Mesenchymal stem cell of Wharton's jelly (primary cell): Measurements from ENCODE around the gene CEP72.

DNA sequence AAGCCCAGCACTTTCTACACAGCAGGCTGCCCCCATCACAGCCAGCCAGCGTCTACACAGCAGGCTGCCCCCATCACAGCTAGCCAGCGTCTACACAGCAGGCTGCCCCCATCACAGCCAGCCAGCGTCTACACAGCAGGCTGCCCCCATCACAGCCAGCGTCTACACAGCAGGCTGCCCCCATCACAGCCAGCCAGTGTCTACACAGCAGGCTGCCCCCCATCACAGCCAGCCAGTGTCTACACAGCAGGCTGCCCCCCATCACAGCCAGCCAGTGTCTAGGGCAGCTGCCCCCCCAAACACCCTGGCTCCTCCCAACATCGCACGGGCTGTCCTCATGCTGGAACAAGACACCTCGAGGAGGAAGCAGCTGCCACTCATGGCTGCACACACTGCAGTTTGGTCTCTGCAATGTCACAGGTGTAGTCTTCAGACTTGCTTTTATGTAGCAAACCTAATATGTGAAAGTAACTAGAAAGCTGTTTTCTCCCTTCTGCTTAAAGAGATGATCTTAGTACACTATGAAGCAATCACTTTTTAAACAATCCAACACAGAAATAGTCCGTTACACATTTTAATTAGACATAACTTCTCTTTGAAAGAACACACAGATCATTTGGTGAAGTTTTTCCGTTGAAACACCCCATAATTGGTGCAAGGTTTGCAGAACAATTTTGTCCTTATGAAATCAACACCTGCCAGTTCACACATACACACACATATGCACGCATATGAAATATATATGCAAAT lies 9.7 kb downstream of the LRRC14B start:
- CAGE, long polyA plus RNA: no peak

GRCh38 chr5:206850-207731 lies 10.9 kb downstream of the CCDC127 start:
- CAGE, long polyA plus RNA: no peak

DNA sequence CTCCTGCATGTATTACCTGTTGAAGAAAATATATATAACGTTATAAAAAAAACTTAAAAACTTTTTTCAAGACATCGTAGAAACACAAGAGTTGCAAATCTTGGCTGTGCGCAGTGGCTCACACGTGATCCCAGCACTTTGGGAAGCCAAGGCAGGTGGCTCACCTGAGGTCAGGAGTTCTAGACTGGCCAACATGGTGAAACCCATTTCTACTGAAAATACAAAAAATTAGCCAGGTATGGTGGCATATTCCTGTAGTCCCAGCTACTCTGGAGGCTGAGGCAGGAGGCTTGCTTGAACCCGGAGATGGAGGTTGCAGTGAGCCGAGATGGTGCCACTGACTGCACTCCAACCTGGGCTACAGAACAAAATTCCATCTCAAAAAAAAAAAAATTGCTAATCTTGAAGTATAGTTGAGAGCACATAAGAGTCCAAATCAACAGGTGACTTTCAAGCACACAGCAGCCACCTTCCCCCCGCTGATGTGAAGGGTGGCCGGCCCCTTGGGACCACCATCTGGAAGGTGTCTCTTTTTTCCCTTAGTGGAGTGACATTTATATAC lies 21.1 kb downstream of the SDHA start:
- CAGE, long polyA plus RNA: no peak

GRCh38 chr5:243267-244415 lies 25.5 kb downstream of the SDHA start:
- CAGE, long polyA plus RNA: no peak

DNA sequence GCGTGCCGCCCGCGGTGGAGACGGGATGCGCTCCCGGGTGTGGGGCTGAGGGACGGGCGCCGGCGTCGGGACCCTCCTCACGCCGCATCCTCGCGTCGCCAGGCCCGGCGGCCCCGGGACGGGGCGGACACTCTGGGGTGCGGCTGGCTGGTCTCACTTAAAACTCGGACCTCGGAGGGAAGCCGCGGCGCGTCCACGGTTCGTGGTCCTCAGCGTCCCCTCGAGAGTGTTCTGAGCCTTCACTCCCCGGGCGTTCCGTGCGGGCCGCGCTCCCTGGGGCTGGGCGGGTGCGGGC lies 287 bp downstream of the AHRR start:
- CAGE, long polyA plus RNA: no peak

GRCh38 chr5:538947-539706 lies 14.9 kb upstream of the SLC9A3 start:
- CAGE, long polyA plus RNA: no peak

- CAGE, long polyA plus RNA: no peak
These were observed at the start of gene CEP72 for GRCh38 chr5:611960-612975. CEP72 (plus strand) TSS chr5:612340.

- CAGE, long polyA plus RNA: no peak
These were observed 7.9 kb downstream of the CEP72 start for GRCh38 chr5:620033-620475.

GRCh38 chr5:663545-664216 lies 29.5 kb downstream of the TPPP start:
- CAGE, long polyA plus RNA: no peak

GRCh38 chr5:683566-683910 lies 9.6 kb downstream of the TPPP start:
- CAGE, long polyA plus RNA: no peak

- CAGE, long polyA plus RNA: no peak
These were observed 567 bp downstream of the TPPP start for GRCh38 chr5:692453-693116.

DNA sequence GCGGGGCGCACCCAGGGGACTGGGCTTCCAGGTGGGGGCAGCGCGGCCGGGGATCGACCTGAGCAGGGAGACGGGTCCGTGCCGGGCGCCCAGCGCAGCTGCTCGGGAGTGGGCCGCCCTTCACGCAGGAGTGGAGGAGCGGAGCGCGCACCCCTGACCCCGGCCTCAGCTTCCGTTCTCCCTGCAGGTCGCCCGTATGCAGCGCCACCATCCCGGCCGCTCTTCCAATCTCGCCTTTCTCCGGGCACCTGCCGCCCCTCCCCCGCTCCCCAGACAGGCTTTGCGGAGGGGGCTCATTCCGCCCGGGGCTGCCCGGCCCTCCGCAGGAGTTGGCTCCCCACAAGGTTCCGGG lies 718 bp upstream of the TPPP start:
- CAGE, long polyA plus RNA: no peak

DNA sequence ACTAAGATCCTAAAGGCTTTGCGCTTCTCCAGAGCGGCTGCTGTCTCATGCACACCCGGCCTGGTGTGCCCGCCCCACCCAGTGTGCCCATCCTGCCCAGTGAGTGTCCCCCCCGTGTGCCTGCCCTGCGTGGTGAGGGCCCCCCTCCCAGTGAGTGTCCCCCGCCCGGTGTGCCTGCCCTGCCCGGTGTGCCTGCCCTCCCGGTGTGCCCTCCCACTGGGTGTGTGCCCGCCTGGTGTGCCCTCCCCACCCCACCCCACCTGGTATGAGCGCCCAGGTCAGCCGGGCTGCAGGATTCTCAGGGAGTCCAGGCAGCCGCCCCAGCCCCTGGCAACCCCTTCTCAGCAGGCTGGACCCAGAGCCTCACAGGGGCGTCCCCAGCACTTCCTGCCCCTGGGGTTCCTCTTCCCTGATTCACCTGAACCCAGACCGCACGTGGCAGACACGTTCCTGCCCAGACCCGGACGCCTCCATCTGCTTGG lies 48.5 kb upstream of the NKD2 start:
- CAGE, long polyA plus RNA: no peak

DNA sequence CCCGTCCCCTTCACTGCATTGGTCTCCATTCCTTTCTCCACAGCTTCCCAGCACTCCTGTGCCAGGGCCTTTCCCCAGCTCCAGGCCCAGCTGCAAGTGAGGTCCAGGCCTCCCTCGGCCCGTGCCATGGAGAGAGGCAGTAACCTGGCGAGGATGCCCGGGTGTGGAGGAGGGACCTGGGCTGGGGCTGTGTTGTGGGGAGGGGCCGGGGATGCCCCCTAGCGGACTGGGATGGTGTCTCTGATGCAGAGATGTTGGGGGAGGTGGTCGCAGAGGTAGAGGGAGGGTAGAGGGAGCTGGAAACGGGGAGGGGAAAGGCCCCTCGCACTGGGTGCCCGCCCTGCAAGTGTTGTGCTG lies 26.2 kb upstream of the NKD2 start:
- CAGE, long polyA plus RNA: no peak

- CAGE, long polyA plus RNA: no peak
These were observed 50.5 kb downstream of the SLC12A7 start for GRCh38 chr5:1061317-1061779.

DNA sequence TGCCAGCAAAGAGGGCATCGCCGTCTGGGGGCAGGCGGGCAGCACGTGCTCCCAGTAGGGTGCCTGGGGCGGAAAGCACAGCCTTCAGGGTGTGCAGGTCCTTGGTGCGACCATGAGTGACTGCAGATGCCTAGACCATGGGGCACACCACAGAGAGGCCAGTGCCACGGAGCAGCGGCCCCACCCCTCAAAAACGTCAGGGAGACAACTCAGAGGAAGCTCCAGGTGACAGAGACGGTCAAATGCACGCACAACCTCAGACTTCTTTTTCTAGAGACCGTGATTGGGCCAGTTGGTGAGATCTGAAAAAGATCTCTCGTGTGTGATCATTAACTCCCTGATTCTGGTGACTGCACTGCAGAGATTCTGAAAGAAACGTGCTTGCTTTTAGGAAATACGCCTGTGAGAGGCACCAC lies 16.1 kb downstream of the SLC12A7 start:
- CAGE, long polyA plus RNA: no peak

- CAGE, long polyA plus RNA: no peak
These were observed 7.4 kb downstream of the SLC12A7 start for GRCh38 chr5:1104372-1104940.

GRCh38 chr5:1108082-1109217 lies 3.4 kb downstream of the SLC12A7 start:
- CAGE, long polyA plus RNA: no peak

GRCh38 chr5:1201940-1202470 lies 610 bp downstream of the SLC6A19 start:
- CAGE, long polyA plus RNA: no peak

DNA sequence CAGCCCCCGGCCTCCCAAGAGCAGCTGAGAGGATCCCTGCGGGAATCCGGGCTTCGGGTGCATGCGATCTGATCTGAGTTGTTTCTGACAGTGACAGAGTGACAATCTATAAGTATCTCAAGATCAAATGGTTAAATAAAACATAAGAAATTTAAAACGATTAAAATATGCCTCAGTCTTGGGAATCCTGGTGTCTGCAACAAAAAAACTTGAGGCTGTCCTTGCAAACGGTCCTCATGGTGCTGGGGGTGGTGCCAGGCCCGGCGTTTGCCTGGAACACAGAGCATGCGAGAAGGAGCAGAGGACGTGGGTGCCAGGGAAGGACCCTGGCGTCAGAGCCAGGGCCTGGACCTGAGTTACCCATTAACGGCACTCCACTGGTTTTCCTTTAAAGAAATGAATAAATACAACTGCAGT lies 221 bp upstream of the SLC6A18 start:
- CAGE, long polyA plus RNA: no peak